Measurements from ENCODE around the genes CDK5R1, TMEM98, TMEM132E and SLC35G3.

GRCh38 chr17:31479930-31480592 is 88.6 kb downstream of the RAB11FIP4 start:
- PRO-cap, result no peak
- RAMPAGE, long total RNA, result no peak

DNA sequence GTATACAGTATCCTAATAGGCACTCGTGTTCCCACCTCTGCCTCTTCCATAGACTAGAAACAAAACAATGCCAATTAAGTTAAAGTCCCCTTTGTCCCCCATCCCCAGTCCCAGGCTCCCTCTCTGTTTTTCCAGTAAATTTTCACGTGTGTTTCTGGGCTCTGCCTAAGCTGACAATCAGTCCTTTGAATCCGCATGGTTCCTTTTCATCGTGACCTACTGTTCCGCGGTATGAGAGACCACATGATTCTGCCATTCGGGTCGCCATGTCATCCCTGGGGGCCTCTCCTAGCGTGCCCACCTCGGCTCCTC is 157.5 kb downstream of the RAB11FIP4 start:
- PRO-cap, result no peak
- RAMPAGE, long total RNA, result no peak

DNA sequence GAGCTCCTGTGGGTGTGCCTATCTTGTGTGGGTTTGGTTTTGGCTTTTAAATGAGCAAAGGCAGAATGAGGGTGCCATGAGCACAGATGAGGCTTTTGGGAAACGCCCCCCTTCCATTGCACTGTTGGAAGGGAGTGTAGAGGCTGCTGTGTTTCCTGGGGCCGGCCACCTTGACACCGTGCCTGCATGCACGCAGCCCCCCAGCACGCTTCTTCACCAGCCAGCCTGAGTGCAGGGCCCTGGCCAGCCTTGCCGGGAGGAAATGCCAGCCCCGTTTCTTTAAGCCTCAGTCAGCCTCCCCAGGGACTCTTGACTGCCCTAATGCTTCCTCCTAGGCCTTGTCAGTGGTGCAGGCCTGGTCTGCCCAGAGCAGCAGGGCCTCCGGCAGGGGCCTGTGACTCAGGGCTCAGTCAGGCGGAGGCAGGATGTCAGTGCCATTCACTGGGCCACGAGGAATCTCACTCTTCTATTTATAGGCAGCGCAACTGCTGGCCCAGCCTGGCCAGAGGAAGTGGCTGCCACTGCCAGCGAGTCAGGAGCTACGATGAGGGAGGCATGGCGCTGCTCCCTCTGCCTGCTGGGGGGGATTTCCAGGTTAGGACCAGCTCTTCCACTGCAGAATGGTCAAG is 205.0 kb downstream of the RAB11FIP4 start:
- PRO-cap, result bidirectional peak, plus-strand start at position 535 of the sequence, minus-strand start at position 343 of the sequence
- RAMPAGE, long total RNA, result no peak

DNA sequence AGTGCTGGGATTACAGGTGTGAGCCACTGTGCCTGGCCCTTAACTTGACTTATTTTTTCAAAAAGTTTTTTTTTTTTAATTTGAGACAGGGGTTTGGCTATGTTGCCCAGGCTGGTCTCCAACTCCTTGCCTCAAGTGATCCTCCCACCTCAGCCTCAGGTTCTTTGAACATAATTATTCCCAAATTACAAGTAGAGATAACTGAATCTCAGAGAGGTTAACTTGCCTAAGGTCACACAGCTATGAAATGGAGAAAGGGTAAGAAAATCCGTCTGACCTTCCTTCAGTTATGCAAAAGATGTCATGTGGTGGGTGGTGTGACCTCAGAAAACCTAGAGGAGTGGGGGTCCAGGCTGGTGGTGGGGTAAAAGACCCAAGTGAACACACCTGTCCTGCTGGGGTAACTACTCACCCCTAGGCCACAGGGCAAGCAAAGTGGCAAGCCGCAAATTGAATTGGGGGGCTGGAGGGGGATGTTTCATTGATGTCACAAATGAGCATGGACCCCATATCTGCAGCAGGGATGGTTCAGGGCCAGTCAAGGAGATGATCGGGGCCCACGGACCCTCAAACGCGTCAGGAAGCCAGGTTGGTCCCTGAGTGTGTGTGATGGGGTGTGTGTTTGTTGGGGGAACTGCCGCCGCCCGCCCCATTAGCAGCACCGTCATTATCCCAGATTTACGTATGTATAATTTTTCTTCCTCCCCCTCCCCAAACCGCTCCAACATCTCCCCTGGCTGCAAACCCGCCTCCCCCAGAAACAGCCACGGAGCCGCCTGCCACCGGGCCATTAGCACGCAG is 59.4 kb upstream of the RHOT1 start:
- PRO-cap, result no peak
- RAMPAGE, long total RNA, result no peak

DNA sequence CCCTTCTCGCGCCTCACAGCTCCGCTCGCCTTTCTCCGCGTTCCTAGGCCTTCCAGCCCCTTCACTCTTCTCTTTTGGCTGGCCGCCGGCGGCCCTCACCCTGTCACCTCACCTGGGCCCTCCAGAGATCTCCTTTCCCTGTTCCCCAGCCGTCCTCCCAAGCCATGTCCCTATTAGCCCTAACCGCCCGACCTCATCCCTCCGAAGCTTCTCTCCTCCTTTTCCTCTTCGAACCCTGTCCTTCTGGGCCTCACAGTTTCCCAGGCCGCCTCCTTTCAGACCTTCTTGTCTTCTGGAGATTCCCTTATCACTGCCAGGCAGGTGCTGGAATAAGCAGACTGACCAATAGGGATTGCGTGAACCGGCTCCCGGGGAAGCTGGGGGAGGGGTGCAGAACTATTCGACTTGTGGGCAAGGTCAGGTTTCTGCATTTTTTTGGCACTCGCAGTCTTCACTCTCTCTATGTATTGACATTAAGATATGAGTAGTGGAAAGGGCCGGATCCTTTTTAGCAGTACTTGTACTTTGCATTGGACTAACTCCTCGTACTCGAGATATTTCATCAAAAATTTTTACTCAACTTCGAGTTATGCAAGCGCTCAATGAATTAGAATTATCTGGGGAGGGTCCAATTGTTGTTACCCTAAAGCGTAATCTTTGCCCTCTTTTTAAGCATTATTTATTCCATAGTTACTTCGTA is 681 bp downstream of the RHOT1 start:
- PRO-cap, result no peak
- RAMPAGE, long total RNA, result no peak

DNA sequence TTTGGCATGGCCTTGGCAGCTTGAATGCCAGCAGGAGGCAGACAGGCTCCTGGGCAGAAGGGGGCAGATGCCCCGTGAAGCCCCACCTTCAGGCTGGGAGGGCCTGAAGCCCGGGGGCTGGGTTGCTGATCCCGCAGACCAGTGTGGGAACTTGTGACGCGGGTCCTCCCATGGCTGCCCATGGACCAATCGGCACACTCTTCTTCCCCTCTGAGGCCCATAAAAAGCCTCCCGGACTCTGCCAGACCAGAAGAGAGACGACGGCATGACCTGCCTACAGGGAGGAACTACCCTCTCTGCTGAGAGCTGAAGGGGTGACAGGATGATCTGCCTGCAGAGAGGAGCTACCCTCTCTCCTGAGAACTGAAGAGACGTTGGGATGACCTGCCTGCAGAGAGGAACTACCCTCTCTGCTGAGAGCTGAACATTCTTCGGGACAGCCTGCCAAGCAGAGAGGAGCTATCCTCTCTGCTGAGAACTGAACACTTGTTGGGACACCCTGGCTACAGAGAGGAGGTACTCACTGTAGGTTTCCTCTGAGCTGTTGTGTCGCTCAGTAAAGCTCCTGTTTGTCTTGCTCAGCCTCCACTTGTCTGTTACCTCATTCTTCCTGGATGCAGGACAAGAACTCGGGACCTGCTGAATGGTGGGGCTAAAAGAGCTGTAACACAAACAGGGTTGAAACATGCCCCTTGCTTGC is 17.6 kb downstream of the RHOT1 start:
- PRO-cap, result no peak
- RAMPAGE, long total RNA, result no peak

DNA sequence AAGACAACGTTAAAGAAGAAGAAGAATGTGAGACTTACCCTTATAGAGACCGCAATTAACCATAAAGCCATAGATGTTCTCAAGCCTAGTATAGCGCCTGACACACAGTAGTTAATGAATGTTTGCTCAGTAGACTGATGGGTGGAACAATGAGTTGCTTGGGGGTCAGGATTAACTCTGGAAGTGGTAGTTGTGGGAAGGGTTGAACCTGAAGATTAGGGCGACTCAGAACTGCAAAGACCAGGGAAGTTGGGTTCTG is 40.8 kb upstream of the PSMD11 start:
- PRO-cap, result no peak
- RAMPAGE, long total RNA, result start-site peak on the plus strand centred at position 90 of the sequence, 144 bp wide, 16 reads

DNA sequence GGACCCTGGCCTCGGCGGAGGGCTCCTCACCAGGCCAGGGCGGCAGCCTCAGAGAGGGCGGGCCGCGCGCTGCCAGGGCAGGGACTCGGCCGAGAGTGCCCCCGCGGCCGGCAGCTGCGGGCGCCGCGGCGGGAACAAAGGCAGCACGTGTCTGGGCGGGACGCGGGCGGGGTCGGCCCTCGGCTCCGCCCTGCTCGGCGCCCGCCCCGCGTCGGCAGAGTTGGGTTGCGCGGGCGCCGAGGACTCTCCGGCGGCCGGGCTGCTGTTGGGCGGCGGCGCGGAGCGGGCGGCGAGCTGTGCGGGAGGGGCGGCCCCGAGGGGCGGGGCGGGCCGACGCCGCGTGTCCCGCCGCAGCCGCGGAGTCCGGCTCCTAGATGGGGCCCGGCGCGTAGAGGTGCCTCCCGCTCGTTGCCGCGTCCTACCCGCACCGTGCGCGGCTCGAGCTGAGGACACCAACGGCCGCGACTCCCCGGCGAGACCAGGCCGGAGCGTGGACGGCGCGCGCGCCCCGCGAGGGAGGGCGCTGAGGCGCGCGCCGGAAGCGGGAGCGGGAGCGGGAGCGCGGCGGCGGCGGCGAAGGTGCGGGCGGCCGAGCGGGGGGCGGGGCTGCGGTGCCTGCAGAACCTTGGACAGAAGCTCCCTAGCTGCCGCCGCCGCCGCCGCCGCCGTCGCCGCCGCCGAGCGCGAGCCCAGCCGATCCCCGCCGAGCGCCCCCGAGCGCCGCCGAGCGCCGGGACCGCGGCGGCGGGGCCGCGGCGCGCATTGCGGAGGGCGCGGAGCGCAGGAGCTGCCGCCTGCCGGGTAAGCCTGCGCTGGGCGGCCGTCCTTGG is at the start of gene CDK5R1:
Gene CDK5R1, plus strand, starts transcription at position 632 of the 830 bp plus-strand sequence.
- PRO-cap, result bidirectional peak, plus-strand start at position 243 of the sequence, minus-strand start at position 97 of the sequence; bidirectional peak, plus-strand start at position 733 of the sequence, minus-strand start at position 440 of the sequence
- RAMPAGE, long total RNA, result no peak

- PRO-cap, result no peak
- RAMPAGE, long total RNA, result no peak
Observed at GRCh38 chr17:32519009-32519877, 32.5 kb downstream of the CDK5R1 start.

- PRO-cap, result no peak
- RAMPAGE, long total RNA, result start-site peak on the minus strand at chr17:32621515-32621594, 5 reads
Observed at GRCh38 chr17:32621135-32622340, 134.7 kb downstream of the CDK5R1 start.

GRCh38 chr17:32874293-32874747 is 2.6 kb downstream of the MYO1D start:
- PRO-cap, result no peak
- RAMPAGE, long total RNA, result start-site peak on the minus strand at chr17:32874498-32874548, 6 reads

DNA sequence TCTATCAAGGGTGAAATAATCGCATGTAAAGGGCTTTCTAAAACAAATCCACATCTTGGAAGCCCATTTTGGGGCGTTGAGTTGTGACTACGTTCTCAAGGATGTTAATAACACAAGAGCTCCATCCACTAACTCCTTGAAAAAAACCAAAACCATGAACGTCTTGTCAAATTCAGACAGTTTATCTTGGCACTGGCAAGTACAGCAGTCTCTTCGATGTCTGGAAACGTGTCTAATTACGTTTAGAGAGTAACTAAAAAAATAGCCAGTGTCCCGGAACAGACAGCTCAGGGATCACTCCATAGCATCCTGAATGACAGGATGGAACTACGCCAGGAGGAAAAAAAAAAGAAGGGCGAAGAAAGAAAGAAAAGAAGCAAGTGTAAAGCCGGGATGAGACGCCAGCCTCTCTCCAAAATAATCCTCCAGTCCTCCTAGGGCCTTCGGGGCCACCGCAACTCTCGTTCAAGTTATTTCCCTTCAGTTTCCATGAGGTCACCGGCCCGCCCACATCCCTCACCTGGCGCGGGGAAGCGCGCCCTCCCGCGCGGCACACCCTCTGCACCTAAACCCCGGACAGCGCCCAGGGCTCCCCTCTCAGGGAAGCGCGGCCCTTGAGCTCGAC is 877 bp downstream of the MYO1D start:
- PRO-cap, result bidirectional peak, plus-strand start at position 519 of the sequence, minus-strand start at position 460 of the sequence
- RAMPAGE, long total RNA, result no peak

DNA sequence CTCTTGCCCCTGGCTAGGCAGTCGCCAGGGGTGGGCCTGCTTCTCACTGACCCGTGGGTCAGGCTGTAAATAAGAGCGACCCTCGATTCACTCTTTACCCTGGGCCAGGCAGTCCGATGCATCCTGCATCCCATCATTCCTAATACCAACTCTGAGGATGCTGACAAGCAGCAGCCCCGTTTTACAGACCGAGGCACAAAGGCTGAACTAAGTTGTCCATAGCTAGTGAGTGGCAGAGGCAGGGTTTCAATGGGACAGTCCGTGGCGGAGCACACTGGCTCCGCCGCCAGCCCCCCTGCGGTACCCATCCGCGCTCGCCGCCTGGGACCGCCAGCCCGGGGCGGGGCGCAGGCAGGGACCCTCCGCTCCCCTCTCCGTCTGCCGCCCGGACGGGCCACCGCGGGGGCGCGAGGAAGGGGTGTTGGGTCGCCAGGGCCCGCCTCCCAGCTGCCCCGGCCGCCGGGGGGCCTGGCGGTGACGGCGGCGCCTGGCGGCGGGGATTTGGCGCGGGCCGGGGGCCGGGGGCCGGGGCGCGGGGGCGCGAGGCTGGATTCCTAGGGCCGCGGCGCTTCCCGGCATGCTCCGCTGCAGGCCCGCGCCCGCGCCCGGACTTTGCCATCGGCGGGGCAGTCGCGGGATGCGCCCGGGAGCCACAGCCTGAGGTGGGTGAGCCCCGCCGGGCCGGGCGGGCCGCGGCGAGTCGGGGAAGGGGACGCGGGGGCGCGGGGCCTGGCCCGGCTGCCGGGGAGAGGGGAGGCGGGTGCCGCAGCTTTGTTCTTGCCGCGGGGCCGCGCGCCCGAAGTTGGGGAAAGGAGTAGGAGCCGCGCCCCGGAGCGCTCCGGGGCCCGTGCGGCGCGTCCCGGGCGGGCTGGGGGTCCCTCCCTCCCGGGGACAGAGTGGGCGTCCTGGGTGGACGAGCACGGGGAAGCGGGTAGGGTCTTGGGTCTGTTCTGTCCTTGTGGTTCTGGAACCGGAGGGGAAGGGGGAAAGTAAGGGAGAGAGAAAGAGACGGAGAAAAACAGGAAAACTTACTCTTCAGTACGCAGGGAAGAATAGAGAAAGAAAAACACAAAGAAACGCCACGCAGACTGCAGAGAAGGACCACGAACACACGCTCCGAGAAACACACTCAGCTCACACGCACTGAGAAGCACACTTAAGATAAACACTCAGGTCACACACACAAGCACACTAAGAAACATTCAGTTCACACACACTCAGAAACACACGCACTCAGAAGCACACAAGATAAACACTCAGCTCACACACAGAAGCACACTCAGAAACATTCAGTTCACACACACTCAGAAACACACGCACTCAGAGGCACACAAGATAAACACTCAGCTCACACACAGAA is at the start of gene TMEM98:
Gene TMEM98, plus strand, starts transcription at position 578 of the 1,360 bp plus-strand sequence.
- PRO-cap, result bidirectional peak, plus-strand start at position 629 of the sequence, minus-strand start at position 391 of the sequence
- RAMPAGE, long total RNA, result start-site peak on the plus strand centred at position 617 of the sequence, 38 bp wide, 188 reads

- PRO-cap, result no peak
- RAMPAGE, long total RNA, result no peak
Observed at GRCh38 chr17:32928936-32929727, 1.2 kb downstream of the TMEM98 start.

GRCh38 chr17:33516517-33517178 is 223.6 kb upstream of the ASIC2 start:
- PRO-cap, result no peak
- RAMPAGE, long total RNA, result no peak

DNA sequence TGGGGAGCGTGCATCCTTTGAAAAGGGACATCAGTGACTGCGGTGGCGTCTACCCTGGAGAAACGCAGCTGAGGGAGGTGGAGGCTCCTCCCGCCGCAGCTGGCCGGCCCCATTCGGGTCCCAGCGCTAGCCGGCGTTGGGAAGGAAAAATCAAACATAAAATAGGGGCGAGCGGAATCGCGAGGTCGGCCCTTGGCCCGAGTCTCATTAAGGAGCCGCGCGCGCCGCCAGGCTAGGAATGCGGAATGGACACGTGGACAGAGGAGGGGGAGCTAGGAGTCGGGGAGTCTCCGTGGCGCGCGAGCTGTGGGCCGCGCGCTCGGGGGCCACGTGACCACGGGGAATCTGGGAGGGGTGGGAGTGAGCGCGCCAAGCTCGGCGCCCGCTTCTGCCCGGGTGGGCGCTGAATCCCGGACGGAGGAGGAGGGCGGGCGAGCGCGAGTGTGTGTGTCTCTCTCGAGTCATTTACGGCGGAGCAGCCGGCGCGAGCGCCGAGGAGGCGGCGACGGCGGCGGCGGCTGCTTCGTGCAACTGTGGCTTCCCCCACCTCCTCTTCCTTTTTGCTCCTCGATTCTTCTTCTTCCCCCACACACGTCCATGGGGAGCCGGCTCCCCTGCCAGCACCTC is at the start of gene TMEM132E:
Gene TMEM132E, plus strand, starts transcription at position 460 of the 627 bp plus-strand sequence.
- PRO-cap, result unidirectional peak, plus-strand start at position 425 of the sequence
- RAMPAGE, long total RNA, result no peak

DNA sequence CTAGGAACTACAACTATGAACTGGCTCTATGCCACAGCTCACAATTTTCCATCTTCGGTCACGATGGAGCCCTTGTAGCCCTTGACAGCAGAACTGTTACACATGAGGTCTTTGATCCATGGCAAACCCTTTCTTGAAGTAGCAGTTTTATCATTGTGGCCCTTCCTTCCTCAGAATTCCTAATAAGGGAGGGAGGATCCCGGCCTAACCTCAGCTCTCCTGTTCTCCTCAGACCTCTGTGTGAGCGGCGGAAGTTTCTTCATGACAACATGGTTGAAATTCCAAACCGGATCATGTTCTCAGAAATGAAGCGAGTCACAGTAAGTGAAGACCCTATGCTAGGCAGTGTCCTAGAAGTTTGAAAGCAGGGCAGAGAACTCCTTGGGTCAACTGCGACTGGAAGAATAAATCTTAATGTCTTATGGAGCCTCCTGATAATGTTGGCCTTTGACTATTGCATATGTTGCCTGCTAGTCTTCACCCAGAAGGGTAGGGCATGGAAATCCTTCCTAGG is 17.3 kb downstream of the LIG3 start:
- PRO-cap, result no peak
- RAMPAGE, long total RNA, result no peak

- PRO-cap, result no peak
- RAMPAGE, long total RNA, result start-site peak on the minus strand at chr17:35087934-35087991, 9 reads
Observed at GRCh38 chr17:35087528-35088363, 24.2 kb upstream of the RFFL start.

- PRO-cap, result no peak
- RAMPAGE, long total RNA, result no peak
Observed at GRCh38 chr17:35194258-35194560, at the start of gene SLC35G3. TSS of gene SLC35G3 (minus strand) at chr17:35194393.

DNA sequence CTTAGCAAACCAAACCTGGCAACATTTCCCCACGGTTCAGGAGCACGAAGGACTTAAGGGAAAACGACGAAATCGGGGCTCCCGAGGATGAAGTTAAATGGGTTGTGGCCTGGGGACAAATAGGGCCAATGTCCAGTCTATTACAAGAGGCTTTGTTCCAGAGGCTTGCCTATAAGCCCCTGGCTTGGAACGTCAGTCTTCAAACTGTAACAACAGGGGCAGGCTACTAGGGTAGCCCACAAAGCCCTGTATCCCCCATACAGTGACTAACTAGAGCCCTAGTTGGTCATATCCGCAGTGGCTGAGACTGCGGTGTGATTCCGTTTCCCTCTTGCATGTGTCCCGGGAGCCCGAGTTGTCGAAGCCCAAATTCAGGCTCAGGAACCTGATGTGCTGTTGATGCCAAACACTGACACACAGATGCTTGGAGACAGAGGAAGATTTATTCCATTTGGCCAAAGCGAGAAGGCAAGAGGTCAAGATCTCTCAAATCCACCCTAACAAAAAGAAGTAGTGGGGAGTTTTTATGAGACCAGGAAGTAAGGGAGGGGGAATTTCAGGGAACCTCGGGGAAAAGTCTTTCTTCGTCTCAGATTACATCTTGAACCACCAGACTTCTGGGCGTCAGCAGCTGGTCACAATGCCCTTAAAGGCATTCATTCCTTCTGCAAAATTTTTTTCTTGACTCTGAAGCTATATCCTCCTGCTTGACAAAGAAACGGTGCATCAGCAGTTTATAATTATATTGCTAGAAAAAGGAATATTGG is 736 bp downstream of the SLFN5 start:
- PRO-cap, result bidirectional peak, plus-strand start at position 553 of the sequence, minus-strand start at position 342 of the sequence
- RAMPAGE, long total RNA, result no peak

Measured in vagina (tissue), 1 donor.